ENCODE measurements around a stretch of chr13.

DNA sequence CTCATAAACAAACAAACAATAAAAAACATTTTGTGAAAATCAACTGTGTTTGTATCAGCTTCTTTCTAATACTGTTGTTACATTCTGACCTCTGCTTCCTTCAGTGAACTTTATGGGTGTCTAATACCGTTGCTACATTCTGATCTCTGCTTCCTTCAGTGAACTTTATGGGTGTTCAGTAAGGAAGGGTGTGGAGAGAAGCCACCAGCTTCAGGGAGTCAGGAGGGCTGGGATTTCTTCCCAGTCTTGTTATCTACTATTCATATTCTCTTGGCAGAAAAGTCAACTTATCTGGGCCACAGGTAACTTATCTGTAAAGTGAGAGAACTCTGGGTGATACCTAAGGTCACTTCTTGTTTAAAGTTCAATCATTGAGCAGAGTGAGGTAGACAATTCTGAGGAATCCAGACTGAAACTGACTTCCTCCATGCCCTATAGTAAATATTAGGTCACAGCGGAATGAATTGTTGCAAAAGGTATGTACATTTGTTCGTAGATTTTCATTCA lies 71.2 kb upstream of the STK24 start:
- PRO-cap, result no peak

GRCh38 chr13:98785831-98786419 lies 33.5 kb upstream of the SLC15A1 start:
- PRO-cap, result no peak

DNA sequence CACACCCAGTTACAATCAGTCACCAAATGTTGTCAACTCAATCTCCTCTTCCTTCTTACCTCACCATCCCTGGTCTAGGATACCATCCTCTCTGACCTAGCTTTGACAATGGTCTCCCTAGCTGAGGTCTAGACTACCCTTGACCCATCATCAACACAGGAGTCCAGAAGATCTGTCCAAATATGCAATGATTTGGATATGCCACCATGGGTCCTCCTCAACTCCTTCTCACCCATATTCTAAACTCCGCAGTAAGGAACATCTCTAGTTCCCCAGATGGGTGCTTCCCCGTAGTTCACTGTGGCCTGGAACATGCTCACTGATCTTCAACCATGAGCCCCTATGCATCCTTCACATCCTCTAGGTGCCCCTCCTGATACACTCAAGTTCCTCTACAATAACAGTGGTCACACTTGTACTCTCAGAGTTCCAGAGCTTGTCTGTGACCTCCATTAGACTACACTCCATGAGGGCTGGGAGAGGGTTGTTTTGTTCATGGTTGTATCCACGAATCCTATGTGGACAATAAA lies 77.9 kb upstream of the SLC15A1 start:
- PRO-cap, result no peak

DNA sequence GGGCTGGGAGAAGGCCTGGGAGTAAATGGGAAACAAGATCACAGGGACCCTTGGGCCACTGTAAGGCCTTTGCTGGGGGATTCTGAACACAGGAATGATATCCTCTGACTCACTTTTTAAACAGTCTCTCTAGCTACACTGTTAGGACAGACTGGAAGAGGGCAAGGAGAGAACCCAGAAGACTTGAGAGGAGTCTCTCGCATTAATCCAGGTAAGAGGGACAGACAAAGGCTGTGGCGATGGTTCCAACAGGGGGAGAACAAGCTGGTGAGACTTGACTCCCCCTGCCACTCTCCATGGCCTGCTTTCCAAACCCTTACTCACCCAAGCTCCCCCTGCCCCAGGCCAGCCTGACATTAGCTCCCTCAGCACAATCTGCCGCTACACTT lies 31.8 kb downstream of the DOCK9 start:
- PRO-cap, result no peak

DNA sequence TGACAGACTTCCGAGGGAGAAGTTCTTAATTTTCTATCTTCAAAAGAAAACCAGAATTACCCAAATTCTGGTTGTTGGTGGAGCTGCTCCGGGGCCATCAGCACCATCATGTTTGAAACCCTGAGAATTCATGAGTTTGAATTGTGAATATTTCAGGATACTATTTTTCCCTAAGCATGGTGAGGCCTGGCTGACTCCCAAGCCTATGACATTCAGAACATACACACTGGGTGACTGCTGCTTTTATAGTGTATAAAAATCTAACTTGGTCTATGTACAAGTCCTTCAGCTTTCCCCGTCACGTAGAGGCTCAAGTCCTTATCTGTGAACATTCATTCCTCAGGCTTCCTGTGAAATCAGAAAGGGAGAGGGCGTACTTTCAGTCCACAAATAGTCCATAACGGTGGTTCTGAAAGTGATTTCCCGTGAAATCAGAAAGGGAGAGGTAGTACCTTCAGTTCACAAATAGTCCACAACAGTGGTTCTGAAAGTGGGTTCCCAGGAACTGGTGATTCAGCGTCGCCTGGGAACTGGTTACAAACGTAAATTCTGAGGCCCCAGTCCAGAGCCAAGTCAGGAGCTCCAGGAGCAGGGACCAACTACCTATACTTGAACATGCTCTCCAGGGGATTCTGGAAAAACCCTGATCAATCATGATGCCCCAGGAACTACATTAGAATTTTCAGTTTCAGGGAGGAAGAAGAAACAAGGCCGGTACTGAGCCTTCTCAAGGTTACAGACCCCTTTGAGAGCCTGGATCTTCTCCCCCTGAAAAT lies 17.5 kb downstream of the DOCK9 start:
- PRO-cap, result no peak

GRCh38 chr13:98988279-98988687 lies 10.4 kb upstream of the DOCK9 start:
- PRO-cap, result no peak

DNA sequence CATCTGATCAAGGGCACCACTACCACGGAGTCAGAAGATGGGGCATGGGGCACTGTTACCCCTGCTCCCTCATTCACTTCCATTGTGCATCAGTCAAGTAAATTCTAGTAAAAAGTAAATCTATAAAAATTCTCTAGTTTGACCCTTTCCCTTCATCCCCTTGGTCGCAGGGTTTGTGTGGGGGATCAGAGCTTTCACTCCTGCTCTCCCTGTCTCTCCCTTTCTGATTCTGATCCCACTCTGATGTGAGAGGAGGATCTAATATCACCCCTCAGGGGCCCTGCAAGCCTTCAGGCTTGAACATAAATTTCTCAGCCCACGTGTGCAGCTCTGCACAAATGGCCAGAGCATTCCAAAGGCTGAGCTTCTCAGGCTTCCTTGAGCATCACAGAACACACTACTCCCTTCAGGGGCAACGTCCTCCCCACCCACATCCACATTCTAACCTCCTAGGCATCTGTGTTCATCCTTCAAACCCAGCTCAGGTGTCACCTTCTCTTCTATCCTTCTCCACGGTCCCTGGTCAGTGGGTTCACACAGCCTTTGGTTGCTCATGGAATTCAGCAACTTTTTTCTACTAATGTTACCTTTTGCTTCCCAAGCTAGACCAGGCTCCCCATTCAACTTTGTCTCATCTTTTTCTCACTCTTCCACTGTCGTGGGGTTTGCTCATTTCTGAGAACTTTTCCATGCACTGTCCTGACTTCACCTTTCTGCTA lies 24.3 kb upstream of the DOCK9 start:
- PRO-cap, result no peak

DNA sequence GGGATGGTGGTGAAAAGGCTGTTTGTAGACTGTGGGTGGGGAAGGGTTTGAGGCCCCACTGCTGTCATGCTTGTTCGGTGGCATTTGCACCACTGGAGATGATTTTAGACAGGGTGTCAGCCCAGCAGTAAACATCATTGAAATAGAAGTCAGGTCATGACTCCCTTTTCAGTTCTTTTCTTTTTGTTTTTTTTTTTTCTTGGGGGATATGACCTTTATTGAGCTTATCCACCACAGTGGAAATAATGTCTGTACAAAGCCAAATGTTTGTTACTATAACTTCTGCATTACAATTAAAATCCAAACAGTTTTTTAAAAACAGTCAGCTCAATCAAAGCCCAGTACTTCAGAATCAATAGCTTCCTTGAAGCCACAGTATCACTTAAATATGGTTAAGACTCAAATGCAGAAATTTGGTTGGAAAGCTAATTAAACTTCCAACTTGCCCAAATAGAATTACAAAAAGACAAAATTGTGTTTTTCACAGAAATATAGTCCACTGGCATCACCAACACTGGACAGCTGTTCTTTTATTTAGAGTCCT lies 14.2 kb downstream of the UBAC2 start:
- PRO-cap, result no peak

DNA sequence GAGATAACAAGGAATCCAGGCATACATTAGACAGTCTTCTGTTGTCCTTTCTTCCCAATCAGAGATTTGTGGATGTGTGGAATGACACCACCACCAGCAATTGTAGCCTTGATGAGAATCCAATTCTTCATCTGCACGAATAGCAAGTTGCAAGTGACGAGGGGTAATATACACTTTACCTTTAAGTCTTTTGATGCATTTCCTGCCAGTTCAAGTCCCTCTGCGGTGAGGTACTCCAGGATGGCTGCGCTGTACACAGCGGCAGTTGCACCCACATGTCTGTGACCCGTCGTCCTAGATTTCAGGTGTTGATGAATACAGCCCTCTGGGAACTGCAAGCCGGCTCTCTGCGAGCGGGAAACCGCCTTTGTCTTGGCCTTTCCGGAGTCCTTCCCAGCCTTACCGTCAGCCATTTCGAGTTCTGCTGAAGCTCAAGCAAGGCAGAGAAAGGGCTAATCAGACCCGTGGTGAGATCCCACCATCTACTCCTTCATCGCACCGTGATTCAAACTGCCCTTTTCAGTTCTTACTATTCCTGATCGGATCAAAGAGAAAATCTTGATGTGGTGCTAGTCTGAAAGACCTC lies 14.8 kb downstream of the UBAC2 start:
- PRO-cap, result no peak

GRCh38 chr13:99228575-99229490 lies 28.2 kb downstream of the UBAC2 start:
- PRO-cap, result no peak

DNA sequence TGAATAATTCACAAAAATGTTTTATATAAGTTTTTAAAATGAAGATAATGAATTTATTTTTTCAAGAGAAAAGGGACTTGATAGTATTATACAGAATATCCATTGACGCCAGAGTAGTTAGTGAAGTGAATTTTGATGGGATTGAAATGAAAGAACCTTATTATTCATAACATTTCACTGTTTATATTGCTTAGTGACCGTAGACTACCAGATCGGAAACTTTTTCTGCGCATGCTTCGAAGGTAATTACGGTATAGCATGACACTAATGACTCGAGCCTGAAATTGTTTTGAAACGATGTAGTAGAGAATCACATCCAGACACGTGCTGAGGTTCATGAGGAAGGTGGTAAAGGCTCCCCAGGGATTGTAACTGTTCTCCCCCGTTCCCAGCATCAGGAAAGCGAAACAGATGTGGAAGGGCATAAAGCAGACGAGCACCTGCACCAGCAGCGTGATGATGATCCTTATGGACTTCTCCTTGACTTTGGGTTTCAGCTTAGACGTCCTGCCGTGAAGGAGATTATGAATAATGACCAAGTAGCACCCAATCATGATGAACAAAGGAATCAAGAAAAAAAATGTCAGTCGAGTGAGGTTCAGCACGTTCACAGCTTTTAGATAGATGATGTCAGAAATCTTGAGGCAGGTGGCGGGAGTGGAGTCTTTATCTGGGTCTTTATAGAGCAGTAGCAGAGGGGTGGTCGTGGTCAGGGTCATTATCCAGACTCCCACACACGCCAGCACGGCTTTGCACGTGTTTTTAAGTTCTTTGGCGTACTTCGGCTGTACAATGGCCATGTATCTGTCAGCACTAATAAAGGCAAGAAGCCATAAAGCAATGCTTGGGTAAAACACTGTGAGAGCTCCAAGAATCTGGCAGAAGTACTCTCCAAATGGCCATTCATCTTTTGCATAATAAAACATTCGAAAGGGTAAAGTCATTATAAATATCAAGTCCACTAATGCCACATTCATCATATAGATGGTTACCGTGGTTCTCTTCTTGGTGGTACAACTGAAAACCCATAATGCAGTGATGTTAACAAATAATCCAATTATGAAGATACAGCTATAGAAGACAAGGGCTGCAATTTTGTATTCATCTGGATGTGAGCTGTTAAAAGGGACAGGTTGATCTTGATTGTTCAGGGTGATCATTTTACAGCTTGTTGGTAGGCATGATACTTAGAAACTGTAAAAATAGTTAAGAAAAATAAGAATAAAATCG lies 3.1 kb downstream of the GPR18 start:
- PRO-cap, result no peak

DNA sequence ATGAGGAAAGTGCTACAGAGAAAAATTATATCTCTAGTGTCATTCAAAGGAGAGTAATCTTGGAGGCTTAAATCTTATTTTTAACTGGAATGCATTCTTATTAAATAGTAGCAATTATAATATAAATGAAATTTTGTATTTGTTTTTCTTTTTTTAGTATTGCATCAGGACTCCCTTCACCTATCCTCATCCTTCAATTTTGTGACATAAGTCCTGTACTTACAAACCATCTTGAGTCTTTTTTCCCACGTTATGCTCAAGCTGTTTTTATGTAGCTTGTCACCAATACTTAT lies 994 bp downstream of the GPR18 start:
- PRO-cap, result no peak

- PRO-cap, result no peak
Measured at GRCh38 chr13:99269875-99270422, 11.8 kb upstream of the GPR18 start.

GRCh38 chr13:99288574-99289404 lies 18.4 kb downstream of the GPR183 start:
- PRO-cap, result no peak

DNA sequence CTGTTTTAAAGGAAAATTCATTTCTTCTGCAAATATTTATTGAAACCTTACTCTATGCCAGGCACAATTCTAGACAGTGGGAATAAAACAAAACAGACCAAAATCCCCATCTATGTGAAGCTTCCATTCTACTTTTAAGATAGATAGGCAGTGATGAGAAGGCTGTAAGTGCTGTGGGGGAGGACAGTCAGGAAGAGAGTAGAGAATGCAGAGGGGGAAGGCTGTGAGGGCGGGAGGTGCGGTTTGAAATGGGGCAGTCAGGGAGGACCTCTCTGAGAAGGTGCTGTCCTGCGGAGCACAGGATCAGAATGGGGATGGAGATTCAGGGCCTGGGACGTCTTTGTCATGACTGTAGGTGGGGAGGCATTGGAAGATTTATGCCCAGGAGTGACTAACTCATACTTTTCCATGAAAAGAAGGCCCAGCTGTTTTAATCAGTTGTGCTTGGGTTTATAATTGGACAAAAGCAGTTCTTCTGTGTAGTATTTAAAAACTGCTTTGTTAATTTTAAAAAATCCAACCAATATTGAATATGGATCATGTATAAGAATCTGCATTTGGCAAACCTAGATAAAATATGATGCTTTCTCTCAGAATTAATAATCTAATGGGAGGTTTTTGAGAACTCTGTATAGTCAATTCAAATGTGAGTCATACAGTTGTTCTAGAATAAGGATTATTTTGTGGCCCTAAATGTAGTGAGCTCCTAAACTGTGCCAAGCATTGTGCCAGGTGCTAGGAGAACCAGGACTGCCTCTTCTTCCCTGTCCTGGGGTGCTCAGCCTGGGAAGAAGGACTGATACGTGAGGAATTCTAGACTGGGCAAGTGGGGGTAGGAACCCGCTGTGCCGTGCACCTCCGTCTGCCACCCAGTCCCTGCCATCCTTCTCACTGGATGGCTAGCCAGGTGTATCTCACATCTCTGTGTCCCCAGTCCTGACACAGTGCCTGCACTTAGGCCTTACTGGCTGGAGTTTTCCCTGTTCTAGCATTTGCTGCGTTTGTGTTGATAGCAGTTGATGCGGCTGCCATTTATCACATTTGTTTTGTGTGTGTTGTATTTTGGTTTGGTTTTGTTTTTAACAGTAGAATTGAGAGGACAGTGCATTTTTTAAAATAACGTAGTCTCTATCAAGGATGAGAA lies 4.2 kb upstream of the GPR183 start:
- PRO-cap, result no peak

DNA sequence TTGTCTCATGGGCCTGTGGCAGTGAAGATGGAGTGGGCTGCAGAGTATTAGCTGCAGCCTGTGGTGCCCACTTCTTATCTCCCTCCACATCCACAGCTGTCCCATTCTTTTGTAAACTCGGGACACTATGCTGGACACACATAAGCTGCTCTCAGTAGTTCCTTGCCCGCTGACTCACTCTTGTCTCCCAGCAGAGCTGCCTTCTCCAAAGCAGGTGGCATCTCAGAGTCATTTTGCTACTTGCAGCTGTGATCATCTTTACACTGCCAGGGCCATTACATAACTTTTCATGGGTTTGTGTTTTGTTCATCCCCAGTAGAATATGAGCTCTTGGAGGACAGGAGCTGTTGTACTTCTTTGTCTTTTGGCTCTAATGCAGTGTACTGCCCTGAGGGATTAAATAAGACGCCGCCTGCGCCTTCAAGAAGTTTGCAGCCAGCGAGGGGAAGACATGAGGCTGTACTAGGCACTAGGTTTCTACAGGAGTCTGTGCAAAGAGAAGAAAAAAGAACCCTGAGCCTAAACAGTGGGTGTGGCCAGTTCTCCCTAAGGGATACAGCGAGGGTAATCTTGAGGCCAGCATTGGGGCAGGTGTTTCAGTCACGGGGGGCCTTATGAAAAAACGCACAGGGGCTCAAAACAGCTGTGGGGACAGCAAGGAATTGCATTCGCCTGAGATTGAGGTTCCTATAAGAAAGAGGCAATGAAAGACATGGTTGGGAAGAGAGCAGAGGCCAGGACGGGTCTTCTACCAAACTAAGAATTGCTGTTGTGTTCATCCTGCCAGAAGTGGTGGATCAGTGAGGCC lies 40.8 kb upstream of the GPR183 start:
- PRO-cap, result no peak

DNA sequence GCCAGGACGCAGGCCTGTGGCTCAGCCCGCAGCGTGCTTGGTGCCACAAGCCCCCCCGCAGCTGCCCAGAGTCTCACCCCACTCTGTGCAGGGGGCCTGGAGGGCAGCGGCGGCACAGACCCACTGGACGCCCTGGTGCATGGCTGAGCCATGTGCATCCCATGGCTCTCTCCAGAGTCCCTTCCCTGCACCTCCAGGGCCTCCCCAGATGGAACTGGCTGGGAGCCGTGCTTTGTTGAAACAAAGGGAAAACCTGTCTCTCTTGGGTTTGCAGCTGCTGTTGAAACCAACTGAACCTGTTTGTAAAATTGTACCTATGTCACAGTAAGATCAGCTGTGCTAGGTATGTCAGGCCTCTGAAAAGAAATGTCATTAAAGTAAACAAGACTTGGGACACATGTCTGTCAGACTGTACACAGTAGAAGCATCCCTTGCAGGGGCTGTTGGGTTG lies 48.5 kb upstream of the GPR183 start:
- PRO-cap, result no peak

- PRO-cap, result no peak
Measured at GRCh38 chr13:99374408-99375023, 67.3 kb upstream of the GPR183 start.

DNA sequence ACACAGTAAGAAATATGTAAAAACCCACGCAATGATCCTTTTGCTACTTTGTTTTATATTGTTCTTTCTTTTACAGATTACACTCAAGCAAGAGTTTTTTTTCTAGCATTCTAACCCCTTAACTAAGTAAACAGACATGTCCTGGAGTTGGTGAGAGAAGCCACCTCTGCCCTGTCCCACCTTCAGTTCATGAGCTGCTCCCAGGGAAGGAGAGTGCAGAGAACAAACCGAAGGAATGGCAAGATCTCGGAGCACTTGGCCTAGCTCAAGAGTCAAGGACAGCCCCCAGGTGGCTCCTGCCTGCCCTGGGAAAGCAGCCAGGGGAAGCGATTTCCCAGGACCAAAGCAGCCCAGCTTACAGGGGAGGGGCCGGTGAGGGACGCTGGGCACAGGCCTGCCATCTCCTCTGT lies 87.7 kb upstream of the TM9SF2 start:
- PRO-cap, result no peak

DNA sequence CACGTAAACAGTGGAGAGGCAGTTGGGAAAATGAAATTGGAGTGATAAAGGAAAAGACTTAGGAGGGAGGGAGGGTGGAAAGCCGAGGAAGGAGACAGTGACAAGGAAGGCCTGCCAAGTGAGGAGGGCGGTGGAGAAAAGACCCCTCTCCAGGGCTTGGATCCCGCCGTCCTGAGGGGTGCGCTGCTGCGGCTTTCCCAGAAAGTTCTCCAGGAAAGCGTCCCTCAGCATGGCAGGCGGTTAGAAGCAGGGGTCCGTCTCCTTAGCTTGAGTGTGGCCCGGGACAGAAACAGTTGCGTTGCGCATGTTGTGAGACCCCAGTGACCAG lies 41.2 kb upstream of the CLYBL start:
- PRO-cap, result no peak